Hair follicle dermal papilla cell (primary cell): Measurements from ENCODE around the genes OR4C6, OR5D13 and OR5L1.

GRCh38 chr11:47766365-47766807, 755 bp downstream of the FNBP4 start:
- CAGE, long polyA plus RNA = no peak

- CAGE, long polyA plus RNA = no peak
Observed at GRCh38 chr11:47863038-47863473, 14.9 kb upstream of the NUP160 start.

GRCh38 chr11:47916404-47916993, 63.9 kb upstream of the PTPRJ start:
- CAGE, long polyA plus RNA = no peak

GRCh38 chr11:47917701-47918596, 62.4 kb upstream of the PTPRJ start:
- CAGE, long polyA plus RNA = no peak

GRCh38 chr11:48008835-48009483, 28.6 kb downstream of the PTPRJ start:
- CAGE, long polyA plus RNA = no peak

- CAGE, long polyA plus RNA = no peak
Observed at GRCh38 chr11:48028909-48029407, 48.6 kb downstream of the PTPRJ start.

DNA sequence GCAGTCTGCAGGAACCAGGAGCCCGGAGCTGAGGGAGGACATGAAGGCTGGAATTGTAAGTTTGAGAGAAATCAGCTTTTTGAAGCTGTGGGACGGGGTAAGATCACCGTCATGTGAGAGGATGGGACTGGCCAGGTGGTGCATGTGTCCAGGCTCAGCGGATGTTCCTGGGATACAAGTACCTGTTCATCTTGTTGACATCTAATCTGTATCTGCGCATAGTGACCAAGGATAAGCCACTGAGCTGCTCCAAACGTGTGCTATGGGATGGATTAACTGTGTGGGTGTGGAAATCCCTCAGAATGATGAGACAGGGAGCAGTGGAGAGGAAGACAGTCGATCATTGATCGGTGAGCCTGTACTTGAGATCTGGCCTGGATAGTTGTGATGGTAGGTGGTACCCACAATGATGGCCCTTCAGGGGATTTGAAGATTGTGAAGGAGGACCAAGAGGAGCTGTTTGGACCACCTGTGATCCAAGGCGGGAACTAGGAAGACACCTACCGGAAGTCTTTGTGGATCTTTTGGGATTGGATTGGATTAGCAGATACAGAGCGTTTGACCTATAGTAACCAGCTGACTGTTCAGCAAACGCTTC, 53.1 kb downstream of the PTPRJ start:
- CAGE, long polyA plus RNA = no peak

- CAGE, long polyA plus RNA = no peak
Observed at GRCh38 chr11:48055188-48056509, 75.3 kb downstream of the PTPRJ start.

DNA sequence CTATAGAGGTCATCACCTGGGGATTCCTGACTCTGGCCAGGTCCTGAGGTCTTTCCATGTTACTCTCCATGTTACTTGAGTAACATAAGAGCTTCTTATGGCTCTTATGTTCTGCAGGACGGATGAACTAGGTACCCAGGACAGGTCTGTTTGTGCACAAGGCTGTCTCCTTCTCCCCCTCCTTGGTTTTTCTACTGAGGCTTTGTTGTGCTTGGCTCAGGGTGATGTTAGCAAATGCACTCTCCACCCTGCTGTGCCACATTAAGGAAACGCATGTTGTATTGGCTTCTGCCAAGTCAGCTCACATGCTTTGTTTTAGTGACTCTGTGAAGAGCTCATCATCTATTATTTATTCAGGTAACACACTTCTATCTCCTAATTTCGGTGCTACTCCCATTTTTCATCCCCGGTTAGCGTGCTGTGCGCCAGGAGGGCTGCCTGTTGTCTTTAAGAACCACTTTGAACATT, 108.3 kb downstream of the PTPRJ start:
- CAGE, long polyA plus RNA = no peak

DNA sequence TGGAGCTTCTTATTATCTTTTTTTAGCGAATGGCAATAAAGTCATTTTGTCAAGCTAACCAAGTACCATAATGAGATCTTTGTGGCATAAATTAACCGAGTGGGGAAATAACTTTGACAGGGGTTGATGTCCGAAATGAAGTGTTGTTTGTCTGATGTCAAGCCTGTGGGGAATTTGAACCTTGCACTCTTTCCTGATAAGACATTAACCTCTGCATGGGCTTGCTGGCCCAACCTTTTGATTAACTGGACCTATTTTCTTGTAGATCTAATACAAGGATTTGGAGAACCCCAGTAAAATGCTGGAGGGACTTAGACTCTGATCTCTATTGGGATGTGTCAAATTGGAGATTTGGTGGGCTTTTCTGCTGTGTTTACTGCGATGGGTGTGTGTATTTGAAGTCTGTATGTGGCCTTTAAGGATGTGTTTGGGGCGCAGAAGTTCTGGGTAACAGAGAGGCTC, 114.0 kb downstream of the PTPRJ start:
- CAGE, long polyA plus RNA = no peak

- CAGE, long polyA plus RNA = no peak
Observed at GRCh38 chr11:48169712-48170883, 46.5 kb upstream of the OR4B1 start.

DNA sequence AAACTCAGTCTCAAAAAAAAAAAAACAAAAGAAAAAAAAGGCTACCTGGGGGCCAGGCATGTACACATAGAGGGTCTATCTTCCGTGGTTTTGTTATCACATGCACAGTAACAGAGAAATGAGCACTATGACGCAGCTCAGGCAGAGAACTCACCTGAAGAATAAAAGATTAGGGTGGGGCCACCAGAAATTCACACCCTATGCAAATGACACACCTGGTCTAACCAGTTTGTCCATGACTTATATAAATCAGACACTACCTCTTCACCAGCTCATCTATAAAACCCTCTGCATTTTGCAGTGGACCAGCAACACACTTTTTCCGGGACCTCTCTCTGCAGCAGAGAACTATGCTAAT, 30.5 kb downstream of the FOLH1 start:
- CAGE, long polyA plus RNA = no peak

- CAGE, long polyA plus RNA = no peak
Observed at GRCh38 chr11:55661825-55662409, at the start of gene OR4C6. Gene OR4C6 (plus strand): TSS chr11:55662201.

DNA sequence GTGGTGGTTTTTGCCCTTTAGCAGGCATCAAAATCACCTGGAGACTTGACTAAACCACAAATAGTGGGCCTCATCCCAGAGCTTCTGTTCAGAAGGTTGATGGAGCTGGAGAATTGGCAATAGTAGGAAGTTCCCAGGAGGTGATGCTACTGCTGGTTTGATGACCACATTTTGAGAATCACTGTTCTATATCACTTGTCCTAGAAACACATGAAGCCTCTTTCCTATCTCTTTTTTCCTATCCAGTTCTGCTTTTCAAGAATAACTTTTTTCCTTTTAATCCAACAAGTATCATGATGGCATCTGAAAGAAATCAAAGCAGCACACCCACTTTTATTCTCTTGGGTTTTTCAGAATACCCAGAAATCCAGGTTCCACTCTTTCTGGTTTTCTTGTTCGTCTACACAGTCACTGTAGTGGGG, at the start of gene OR5D13:
Gene OR5D13 (plus strand): TSS at position 294 of the 422 bp plus-strand sequence.
- CAGE, long polyA plus RNA = no peak

GRCh38 chr11:55811152-55811664, at the start of gene OR5L1:
Gene OR5L1 (plus strand): TSS chr11:55811367.
- CAGE, long polyA plus RNA = no peak

DNA sequence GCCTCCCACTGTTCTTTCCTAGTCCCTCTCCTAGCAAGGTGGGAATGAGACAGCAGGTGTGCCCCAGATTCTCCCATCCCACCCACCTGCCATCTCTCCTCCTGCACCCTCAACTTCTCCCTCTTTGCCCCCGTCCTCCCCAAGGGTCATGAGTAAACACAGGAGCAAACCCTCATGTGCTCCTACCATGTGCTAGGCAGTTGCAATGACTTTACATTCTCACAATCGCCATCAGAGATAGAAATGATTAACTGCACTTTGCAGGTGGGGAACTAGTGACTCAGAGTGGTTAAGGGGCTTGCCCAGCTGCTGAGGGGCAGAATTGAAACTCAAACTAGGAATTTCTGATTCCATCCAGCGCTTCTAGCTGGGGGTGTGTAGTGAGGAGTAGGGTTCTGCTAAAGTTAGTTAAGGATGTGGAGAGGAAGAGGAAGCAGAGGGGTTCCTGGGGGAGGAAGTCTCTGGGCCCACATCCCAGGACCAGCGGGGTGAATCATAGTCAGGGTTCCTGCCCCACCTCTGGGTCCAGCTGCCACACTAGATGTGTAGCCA, 15.9 kb upstream of the PRG2 start:
- CAGE, long polyA plus RNA = no peak

- CAGE, long polyA plus RNA = no peak
Observed at GRCh38 chr11:57457795-57459116, 2.1 kb upstream of the RTN4RL2 start.

- CAGE, long polyA plus RNA = no peak
Observed at GRCh38 chr11:57499407-57500567, 15.7 kb downstream of the SLC43A1 start.

GRCh38 chr11:57537766-57538090, 333 bp downstream of the SMTNL1 start:
- CAGE, long polyA plus RNA = no peak

DNA sequence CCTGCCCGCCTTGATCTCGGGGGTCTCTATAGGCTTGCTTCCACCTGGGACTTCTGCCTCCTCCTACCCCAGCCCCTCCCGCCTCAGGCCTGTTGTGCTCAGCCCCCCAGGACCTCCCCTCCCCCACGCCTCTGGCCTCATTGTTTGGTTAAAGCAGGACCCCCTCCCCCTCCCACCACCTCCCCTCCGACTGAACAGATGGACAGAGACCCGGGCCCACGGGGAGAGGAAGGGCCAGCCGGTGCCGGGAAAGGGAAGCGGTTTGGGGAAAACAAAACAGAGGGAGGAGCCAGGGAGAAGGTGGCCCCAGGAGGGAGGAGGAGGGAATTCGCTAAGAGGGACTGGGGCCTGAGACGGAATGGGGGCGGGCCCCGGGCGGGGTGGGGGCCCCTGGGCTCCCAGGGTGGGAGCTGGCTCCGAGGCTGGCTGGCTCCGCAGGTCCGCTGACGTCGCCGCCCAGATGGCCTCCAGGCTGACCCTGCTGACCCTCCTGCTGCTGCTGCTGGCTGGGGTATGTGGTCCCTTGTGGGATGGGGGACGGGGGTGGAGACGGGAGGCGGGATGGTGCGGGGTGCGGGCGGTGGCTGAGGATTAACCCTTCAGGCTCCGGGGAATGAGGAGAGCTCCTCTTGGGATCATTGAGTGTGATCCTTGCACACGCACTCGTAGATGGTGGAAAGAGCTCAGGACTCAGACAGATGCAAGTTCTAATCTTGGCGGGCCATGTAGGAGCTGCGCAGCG, 497 bp downstream of the SERPING1 start:
- CAGE, long polyA plus RNA = no peak